SUDHL5 (cell line): Measurements from ENCODE around the genes EPB42, STRC and MFAP1.

DNA sequence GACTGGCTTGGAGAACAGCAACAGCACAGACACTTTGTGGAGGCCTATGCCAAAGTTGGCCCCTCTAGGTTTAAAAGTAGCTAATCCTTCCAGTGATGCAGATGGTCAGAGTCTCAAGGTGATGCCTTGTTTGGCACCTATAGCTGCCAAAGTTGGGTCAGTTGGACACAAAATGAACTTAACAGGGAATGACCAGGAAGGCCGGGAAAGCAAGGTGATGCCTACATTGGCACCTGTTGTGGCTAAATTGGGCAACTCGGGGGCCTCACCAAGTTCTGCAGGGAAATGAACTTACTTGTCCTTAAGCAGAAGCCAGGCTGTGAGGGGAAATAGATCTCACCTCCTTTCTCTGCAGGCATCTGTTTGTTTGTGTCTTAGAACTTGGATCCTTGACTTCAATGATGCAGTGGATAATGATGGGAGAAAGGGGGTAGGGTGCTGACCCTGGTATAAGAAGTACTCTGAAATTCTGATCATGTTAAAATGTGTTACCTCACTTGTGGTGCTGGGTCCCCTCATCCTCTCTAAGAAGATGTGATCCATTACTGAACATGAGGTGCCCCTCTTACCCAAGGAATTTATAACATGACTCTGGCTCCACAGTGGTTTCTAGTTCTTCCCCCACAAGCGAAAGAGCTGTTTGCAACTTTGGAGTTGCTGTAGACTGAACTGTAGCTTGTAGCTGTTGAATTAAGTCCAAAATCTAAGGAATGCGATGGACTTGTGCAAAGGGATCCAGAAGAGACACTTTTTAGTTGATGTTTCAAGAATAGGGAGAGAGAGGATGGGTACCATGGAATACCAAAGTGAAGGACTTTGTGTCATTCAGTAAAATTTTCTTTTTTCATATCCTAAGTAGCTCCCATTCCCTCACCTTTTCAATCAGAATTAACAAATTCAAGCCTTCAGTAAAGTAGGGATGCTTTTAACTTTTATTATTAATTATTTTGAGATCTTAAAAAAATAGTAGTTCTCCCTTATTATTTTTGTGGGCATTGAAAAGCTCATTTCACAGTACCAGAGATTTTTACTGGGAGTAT is 7.0 kb upstream of the MAPKBP1 start:
- PRO-cap: no peak

- PRO-cap: no peak
These were observed 24.9 kb downstream of the MAPKBP1 start for GRCh38 chr15:41799078-41799627.

DNA sequence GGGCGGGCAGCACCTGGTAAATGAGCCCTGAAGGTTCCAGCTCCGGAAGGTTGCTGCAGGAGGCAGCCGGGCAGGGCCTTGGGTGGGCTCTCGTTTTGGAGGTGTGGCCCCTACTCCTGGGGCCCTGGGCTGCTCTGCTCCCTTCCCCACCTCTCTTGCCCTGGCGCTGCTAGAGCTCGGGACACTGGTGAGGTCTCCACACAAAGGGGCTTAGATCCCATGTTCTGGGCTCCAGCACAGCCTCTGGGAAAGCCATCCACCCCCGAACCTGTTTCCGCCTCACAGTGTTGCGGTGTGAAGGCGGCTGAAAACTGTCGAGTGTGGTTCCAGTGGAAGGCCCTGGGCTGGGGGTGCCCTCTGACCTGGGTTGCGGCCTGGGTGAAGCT is 27.3 kb downstream of the SPTBN5 start:
- PRO-cap: no peak

DNA sequence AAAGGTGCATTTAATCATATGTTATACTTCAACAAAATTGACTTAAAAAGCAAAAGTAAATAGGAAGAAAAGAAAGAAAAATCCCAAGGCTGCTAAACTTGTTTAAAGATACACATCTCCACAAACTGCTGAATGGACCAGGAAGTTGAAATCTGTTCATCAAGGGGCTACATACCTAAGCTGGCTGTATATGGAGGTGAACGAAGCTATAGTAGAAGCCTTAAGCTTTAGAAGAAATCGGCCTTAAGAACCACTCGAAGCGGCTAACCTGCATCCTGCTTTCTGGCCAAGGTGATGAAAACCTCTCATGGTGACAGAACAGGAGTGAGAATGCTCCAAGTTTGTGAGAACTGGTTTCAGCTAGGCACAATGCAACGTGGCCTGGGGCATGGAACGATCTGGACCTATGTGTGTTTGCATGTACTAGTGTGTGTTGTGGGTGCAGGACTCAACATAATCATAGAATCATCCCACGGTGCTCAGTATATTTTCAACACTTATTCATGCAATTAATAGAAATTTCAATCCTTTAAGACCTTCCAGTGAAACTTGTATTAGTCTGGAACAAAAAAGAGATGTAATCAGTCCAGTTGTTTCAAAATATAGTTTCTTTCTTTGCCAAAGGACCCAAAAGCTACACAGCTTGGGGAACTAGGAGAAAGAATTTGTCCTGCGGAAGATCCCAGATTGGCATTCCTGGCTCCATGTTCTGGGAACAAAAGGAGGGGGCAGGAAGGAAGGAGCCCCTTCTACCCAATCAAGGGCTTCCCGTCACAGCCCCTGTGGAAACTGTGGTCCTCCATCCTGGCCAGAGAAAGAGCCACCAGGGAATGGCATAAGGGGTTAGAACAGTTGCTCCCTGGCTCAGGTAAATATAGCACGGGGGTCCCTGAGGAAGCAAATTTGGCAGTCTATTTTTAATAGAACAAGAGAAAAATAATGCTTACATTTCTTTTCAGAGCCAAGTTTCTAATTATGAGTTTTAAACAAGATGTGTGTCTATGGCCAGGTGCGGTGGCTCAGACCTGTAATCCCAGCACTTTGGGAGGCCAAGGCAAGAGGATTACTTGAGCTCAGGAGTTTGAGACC is 31.6 kb upstream of the SPTBN5 start:
- PRO-cap: no peak

DNA sequence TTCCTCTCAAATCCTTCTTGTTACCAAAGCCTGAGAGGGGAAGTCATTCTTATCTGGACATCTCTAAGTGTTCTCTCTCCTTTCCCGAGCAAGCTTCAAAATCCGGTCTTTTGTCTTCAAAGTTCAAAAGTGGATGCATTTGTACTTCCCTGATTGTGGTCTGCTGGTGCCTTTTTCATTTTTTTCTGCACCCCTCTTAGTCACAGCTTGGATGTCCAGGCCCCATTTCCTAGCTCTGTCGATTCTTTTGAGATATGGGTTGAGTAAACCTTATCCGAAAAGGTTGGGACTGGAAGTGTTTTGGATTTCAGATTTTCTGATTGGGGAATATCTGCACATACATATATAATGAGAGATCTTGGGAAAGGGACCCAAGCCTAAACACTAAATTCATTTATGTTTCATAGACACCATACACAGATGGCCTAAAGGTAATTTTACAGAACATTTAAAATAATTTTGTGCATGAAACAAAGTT is 34.7 kb downstream of the EHD4 start:
- PRO-cap: no peak

DNA sequence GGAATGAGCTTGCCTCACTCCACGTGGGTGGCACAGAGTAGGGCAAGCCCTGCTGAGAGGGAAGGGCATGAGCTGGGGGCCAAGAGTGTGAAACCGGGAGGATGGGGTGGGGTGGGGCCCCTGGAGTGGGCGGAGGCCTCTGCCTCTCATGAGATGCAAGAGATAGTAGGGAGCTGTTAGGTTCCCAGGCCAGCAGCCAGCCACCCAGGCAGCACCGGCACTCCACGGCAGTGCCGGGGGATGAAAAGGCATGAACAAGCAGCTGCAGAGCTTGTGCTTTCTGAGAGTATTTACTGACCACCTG is 24.4 kb upstream of the PLA2G4E start:
- PRO-cap: no peak

DNA sequence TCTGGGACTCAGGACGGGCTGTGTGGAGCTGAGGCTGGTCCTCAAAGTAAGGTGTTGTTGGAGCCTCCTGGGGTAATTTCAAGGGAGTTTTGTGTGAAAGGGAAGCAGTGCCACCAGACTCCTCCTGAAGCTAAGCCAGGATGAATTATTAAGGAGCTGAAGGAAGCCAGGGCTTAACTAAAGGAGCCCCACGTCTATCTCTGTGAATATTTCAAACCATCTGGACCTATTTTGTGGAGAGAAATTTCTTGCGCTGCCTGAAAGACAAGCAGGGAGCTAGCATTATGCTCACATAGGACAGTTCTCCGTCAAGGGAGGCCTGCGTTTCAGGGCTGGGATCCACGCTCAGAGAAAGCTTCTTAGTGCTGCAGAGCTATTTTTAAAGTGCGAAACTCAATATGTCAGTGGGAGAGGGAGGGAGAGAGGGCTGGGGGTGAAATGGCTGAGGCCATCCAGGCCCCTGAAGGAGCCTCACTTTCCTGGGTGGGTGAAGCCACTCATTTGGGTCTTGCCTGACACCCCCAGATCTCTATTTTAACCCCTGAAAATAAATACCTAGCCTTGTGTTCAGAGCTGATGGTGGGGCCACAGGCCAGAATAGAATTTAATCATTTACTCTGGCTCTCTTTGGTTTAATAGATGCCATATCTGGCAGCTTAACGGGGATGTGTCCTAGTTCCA is 30.0 kb upstream of the PLA2G4E start:
- PRO-cap: no peak

- PRO-cap: no peak
These were observed 33.7 kb downstream of the PLA2G4D start for GRCh38 chr15:42060532-42061222.

DNA sequence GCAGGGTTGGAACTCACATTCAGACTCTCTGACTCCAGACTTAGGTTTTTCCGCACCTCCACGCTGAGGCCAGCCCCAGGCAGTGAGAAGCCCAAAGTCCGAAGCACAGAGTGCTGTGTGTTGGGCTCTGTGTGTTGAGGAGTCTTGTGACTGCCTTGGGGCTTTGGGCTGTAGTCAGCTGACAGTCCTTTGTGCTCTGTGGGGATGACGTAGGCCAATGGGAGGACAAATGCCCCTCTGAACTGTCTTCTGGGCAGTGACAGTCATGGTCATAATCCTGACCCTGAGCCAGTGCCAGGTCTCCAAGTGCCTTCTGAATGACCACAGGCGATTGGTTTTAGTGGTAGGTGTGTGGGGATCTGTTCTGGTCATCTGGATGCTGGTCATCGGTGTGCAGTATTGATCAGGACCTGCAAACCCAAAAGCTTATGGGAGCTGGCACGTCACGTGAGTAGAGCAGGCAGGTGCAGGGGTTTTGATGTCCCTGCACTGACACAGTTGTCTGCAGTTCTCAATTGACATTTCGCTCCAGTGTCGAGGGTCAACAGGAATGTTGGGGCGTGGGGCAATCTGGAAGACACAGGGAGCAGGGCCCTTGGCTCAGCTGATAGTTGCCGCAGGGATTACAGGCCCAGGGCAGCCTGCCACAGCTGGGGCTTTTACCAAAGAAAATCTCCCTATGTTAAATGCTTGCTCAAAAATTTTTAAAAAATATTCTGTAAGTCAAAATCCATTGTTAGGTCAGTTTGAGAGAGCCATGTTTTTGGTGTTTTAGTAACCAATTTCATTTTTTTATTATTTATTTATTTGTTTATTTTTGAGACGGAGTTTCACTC is 45.4 kb downstream of the CAPN3 start:
- PRO-cap: no peak

- PRO-cap: no peak
These were observed 51.4 kb downstream of the CAPN3 start for GRCh38 chr15:42410700-42411063.

DNA sequence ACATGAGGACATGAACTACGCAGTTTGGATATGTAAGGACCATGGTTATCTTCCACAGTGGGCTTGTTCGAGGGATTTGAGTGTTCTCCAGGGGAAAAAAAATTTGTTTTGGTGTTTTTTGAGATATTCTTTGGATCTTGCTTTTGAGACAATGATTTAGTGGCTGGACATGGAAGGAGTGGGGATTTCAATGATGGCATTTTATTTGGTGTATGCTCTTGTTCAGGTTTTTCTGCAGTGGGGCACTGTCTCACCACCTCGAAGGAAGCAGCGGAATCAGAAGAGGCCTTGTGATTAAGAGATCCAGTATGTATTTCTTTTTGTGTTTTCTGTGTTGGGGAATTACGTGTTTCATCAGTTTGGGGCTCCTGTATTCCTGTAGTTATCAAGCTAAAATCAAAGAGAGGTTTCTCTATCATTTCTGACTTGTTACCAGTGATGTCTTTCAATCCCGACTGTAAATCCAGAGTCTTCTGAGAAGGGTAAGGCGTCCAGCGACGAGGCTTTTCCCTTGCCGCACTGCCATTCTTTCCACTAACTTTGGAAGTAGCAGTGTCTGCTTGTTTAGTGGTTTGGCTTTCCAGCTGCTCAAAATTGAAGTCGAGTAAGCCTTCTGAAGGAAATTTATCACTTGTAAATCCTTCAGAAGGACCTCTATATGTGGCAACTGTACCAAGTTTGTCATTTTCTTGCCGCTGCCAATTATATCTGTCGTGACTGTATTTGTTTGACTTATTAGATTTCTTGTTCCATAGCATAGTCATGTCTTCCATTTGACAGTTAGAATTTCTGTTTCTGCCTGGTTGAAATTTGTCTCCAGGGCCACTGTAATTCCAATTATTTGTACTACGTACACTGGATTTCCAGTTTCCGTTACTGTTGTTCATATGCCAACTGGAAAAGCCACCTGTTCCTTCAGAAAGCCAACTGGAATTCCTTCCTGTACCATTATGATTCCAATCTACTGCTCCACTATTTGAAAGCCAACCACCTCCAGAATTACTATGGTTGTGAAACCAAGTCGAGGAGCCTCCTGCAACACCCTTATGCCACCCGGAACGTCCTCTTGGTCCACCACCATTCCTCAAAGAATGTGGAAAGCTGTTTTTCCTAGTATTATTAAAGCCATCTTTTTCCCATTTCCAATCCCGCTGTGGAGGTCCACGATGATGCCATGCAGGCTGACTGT is 39.9 kb downstream of the ZNF106 start:
- PRO-cap: no peak

DNA sequence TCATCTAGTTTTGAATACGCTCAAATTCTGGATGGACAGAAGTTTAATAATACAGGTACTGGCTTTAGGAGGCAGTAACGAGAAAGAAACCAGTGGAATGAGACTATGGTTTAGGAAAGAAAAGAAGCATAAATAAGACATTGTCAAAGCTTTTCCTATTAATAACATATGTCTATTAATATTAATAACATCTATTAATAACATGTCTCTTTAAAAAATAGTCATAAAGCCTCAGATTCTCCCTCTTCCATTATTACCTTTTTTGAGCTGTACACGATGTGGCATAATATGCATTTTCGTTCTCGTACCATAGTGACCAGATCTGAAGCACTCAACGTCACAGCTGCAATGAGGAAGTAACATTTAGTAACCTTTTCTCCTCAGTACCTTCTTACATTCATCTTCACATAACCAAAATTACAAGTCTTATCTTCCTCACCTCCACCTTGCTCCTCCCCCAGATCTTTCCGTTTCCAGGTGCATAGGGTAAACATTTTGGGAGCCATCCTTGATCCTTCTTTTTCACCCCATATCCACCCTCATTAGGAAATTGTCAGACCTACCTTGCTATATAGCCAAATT is 18.9 kb downstream of the ZNF106 start:
- PRO-cap: no peak

- PRO-cap: no peak
These were observed 751 bp downstream of the STARD9 start for GRCh38 chr15:42576175-42576539.

DNA sequence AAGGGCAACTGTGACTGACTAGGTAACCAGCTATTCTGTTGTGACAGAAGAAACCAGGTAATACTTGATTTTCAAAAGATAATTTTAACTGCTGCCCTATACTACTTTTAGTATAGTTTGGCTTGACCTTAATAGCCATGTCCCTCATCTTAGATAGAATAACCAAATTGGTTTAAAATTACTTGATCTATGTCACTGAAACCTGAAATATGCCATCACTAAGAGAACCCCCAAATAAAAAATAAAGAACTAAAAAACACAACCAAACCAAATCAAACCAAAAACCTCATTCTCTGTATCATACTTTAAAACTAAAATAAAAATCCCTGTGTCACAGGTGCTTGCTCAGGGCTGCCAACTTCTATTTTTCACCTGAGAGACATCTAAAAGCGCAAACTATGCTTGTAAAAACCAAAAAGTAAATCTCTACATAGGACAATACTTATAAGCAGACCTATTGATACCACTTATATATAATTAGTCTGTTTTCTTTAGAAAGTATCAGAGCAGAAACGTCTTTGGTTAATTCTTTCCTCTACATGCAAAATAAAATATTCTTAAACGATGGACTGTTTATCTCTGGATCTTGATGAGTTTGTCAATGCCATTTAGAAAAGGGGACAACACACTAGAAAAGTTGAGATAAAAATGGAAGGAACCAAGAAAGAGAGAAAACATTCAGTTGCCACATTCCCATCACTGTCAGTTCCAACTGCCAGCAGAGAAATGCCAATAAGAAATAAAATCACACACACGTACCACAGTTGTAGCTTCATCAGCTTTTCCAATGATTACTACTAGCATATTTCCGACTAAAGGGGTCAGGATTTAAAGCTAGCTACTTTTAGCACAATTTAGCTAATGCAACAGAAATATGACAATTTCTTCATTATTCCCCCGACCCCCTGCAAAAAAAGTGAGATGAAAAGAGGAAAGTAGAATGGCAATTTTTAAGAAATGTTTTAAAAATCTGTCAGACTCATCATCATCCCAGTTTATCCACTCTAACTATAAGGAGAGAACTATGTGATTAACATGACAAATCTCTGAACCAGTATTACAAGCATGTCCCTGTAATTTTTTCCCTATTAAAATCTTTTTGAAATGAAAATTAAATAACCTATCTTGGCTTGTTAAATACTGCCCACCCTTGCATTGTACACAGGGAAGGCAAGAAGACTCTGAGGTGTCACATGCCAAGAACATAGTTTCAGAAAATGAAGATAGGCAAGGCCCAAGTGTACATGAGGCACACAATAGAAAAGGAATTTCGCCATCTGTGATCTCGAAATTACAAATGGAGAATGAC is 6.2 kb upstream of the CDAN1 start:
- PRO-cap: no peak

- PRO-cap: no peak
These were observed 35.2 kb downstream of the TTBK2 start for GRCh38 chr15:42885367-42885813.

DNA sequence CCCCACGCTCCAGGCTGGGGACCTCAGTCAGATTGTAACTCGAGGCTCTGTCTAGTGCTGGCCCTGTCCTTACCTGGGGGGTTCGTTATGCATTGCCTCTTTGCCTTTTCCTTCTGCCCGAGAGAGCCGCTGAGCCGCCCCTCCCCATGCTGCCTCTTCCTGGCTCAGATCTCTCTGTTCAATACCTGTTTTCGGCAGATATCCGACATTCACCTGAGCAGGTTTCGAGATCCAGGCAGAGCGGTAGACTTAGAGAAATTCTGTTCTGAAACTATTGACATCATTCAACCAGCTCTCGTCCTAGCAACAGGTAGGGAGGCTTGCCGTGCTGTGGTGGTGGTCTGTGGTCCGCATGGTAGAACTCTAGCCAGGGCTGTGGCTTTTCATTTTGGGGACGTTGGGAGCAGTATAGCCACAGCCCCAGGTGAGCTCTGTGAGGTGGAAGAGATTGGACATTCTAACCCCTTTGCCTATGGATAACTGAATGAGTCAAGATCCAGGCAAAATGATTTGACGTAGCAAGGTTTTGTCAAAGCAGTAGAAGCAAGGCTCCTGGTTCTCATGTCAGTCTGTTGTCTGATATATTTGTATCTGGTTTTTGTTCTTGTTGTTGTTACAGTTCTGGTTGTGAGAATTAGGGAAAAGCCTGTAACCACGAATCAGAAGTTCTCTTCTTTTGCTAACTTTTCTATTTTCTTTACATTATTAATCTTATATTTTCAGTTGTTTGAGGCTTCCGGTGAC is 845 bp downstream of the TMEM62 start:
- PRO-cap: no peak

GRCh38 chr15:43220686-43221299 is at the start of gene EPB42:
EPB42 (minus strand) TSS chr15:43221018.
- PRO-cap: no peak

GRCh38 chr15:43618743-43618961 is at the start of gene STRC:
STRC (minus strand) TSS chr15:43618800.
- PRO-cap: no peak

DNA sequence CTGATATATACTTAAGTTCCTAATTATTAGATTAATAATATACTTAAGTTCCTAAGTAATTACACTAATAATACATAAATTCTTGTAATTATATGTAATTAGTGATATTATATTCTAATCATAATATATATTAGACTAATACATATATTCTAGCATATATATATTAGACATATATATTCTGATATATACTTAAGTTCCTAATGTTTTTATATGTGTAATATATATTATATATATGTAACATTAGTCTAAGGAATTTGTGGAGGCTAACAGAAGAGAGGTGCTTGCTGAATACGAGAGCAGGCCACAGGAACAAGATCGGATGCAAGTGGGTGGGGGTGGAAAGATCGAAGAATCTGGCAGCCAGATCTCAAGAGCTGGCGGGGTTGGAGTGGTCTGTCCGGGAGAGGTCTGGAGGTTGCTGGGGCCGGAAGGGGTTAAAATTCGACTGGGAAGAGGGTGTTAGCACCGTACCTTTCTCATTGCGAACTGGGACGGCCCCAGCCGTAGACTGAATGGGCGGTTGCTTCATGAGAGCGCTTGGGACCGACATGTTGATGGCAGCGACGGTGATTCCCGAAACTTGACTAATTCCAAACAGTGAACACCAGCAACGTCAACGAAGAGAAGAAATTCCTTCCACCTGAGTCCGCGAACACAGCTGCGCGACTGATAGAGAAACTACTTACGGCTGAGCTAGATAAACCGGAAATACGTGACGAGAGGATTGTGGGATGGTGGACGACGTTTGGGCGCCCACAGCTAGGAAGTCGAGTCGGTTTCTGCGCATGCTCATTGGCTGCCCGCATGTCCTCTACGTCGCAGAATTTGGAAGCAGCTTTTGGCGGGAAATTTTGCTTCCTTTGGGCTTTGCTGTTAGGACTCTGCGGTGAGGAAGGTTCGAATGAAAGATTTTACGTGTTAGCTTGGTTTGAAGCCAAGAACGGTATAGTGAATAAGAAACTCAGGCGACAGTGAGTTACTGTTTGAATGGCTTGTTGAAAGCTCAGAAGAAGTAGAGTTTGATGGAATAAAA is at the start of gene MFAP1:
MFAP1 (minus strand) TSS at position 671 of the 1,033 bp plus-strand sequence.
- PRO-cap: bidirectional peak, plus-strand start at position 479 of the sequence, minus-strand start at position 510 of the sequence; bidirectional peak, plus-strand start at position 865 of the sequence, minus-strand start at position 671 of the sequence

GRCh38 chr15:43827814-43828442 is 1.1 kb downstream of the WDR76 start:
- PRO-cap: bidirectional peak, plus-strand start at chr15:43828307, minus-strand start at chr15:43828324